ENCODE measurements around the genes TRIB2 and DDX1.

DNA sequence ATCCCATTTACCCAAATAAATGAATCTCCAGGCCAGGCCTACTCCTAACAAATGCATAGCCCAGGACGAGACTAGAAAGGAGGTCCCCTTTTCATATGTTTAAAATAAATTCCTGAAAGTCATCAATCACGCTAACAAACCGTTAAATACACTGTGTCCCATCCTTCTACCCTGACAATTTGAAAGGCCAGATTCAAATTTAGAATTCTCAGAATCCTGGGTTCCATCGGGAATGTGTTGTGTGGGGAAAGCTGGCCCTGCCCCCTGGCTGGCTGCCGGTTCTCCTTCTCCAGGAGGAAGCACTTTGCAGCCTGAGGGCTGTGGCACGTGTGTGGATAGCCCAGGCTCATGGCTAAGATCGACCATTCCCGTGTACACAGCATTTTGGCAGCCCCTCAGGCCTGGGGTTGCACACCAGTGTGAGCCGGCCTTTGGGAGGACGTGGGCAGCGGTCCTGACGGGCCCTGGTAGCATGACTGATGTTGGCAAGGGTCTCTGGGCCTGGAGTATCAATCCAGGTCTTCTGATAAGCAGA, 50.9 kb upstream of the ROCK2 start:
- PRO-cap: no peak

DNA sequence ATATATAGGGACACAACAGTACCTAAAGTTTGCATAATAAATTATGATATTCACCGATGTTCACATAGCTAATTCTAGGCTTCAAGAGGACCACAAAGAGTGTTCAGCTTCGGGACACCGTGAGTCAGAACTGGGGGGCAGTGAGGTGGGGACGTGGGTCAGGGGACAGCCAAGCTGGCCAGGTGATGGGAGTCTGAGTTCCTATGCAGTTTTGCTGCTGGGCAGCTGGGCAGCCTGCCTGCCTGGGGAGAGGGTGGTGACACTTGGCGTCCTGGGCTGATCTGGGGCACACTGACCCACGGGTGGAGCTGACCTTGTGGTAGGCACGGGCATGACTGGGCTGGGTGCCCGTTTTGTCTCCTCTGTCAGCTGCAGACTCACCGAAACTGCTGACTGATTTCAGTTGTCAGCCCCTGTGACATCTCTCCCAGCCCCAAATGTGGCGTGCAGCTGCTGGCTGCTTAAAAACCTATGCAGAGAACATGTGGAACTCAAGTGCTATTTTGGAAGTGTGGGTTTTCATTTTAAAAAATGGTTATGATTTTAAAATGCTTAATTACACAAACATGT, 32.6 kb upstream of the E2F6 start:
- PRO-cap: unidirectional peak, minus-strand start at position 283 of the sequence

- PRO-cap: no peak
Observed at GRCh38 chr2:11767518-11768123, 21.2 kb downstream of the LPIN1 start.

GRCh38 chr2:12381708-12381994, 335.1 kb upstream of the TRIB2 start:
- PRO-cap: no peak

DNA sequence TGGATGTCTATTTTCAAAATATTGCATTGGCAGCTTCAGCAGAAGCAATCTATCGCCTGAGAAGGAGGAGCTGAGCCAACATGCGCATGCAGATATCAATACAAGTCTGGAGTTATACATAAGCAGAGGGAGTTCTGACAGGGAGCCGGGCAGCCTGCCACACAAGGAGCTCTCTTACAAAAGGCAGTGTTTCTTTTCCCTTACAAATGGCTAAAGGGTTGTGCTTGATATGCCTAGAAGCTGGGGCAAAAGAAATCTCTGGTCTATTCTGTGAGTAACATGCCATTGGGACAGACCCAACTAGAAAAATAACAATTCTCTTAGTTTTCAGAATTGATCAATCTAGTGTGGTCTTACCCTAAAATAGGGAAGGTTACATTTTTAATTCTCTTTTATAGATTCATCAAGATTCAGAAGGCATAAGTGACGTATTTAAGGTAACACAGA, 291.8 kb upstream of the TRIB2 start:
- PRO-cap: no peak

GRCh38 chr2:12716839-12717321, at the start of gene TRIB2:
Gene TRIB2 (plus strand): TSS chr2:12716936.
- PRO-cap: bidirectional peak, plus-strand start at chr2:12717024, minus-strand start at chr2:12716785

GRCh38 chr2:12730949-12731241, 14.2 kb downstream of the TRIB2 start:
- PRO-cap: unidirectional peak, plus-strand start at chr2:12731141

- PRO-cap: no peak
Observed at GRCh38 chr2:12734622-12735483, 18.1 kb downstream of the TRIB2 start.

GRCh38 chr2:12834215-12834583, 117.5 kb downstream of the TRIB2 start:
- PRO-cap: no peak

GRCh38 chr2:13876377-13876796, 756.1 kb upstream of the LRATD1 start:
- PRO-cap: bidirectional peak, plus-strand start at chr2:13876935, minus-strand start at chr2:13876719

GRCh38 chr2:14558338-14558643, 74.2 kb upstream of the LRATD1 start:
- PRO-cap: no peak

DNA sequence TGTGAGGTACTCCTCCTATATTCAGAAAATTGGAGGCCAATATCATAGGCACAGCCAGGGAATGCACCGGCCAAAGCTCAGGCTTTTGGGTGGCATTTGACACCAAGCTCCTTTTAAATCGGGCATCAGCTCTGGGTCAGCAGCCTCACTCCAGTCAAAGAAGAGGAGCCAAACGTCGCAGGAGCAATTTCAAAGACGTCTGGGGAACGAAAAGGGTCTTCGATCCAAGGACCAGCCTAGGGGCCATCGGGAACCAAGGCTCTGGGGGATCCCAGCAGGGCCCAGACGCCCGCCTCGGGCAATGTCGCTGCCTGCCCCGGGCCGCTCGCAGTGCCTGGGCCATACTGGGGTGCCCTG, 571 bp upstream of the LRATD1 start:
- PRO-cap: no peak

DNA sequence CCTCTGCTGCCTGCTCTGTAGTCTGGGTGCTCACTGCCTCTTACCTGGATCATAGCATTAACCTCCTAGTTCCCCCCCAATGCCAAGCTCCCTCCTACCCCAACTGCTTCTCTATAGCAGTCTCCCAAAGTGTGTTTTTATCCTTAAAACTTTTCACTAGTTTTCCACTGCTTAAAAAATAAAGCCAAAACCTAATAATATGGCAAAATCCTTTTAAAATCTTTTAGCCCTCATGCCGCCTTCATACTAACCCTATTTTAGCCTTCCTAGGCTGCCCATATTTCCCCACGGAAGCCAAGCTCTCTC, 85.2 kb downstream of the LRATD1 start:
- PRO-cap: no peak

DNA sequence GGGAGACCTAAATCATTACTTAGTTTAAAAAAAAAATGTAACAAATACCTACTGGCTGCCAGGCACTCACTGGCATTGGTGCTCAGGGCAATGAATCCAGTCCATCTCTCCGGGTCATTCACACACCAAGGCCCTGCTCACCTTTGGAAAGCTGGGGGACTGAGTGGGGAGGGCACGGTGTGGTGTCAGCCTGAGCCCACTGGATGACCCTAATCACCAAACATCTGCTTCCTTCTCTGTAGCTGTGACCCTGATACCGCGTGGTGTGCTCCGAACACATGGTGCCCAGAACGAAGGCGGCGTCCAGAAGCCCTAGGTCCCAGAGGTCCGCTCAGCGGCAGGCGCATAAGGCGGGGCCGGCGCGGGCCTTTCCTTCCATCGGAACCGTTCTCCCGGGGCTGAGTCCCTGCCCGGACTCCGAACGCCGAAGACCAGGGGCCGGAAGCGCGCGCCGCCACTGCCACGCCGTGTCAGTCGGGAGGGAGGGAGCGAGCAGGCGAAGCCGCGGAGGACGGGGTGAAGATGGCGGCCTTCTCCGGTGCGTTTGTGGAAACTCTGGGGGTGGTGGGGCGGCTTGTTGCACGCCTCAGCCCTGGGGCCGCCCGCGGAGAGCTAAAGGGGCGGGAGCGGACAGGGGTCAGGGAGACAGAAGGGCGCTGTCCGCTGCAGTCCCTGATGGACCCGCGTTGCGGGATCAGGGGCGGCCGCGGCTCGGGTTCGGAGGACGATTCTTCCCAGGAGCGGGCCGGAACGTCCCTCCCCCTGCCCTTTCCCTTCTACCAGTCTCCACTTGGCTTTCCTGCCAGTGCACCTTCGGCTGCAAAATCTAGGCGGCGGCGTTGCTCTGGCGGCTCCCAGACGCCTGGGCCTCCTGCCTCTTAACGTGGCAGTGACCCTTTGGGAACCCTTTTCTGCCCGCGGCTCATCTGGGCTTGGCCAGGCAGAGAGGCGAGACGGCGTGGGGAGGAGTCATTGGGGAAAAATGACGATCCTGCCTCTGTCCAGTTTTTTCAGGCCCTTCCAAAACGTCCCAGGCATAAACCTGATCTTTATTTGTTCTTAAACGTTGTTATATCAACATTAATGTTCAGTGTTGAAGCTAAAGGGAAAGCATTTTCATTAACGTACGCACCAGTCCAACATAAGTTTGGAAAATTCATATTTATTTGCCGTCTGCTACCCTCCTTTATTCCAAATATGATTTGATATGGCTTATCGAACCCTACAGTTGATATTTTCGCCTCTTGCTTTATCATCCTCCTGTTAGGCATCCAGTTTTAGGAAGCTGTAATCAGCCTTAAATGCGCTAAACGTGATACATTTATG, at the start of gene DDX1:
Gene DDX1, plus strand, starts transcription at position 457 of the 1,326 bp plus-strand sequence.
- PRO-cap: bidirectional peak, plus-strand start at position 470 of the sequence, minus-strand start at position 323 of the sequence; bidirectional peak, plus-strand start at position 925 of the sequence, minus-strand start at position 899 of the sequence

DNA sequence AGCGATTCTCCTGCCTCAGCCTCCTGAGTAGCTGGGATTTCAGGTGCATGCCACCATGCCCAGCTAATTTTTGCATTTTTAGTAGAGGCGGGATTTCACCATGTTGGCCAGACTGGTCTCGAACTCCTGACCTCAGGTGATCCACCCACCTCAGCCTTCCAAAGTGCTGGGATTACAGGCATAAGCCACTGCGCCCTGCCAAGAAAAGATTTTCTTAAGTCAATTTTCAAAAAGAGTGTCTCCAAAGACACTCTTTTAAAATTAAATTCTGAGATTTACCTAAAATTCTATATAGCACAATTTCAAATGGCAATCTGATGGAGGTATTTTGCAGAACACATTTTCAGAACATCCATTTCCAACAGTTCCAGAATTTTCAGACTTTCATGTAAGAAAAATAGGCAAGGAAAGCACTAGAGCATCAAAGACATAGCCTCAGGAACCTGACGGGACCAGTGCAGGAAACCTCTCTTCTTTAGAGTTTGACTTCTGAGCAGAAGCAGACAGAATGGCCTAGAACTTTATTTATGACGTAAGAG, 117.9 kb downstream of the CYRIA start:
- PRO-cap: no peak

GRCh38 chr2:16658657-16659513, 6.7 kb downstream of the CYRIA start:
- PRO-cap: no peak

DNA sequence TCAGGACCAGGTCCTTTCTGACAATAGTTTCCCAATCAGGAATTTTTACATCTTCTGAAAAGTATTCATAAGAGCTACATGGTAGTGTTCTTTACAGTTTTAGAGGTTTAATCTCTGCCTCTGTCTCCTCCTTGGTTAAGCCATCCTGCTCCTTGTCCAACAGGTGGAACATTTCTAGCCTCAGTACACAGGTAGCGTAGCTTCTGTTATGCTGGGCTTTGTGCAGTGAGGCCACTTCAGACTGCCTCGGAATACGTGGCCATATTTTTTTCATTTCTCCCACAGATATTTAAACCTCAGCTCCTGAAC, 39.0 kb upstream of the CYRIA start:
- PRO-cap: no peak

GRCh38 chr2:17543040-17543827, 2.7 kb downstream of the VSNL1 start:
- PRO-cap: no peak

GRCh38 chr2:17557565-17558283, 17.2 kb downstream of the VSNL1 start:
- PRO-cap: no peak

DNA sequence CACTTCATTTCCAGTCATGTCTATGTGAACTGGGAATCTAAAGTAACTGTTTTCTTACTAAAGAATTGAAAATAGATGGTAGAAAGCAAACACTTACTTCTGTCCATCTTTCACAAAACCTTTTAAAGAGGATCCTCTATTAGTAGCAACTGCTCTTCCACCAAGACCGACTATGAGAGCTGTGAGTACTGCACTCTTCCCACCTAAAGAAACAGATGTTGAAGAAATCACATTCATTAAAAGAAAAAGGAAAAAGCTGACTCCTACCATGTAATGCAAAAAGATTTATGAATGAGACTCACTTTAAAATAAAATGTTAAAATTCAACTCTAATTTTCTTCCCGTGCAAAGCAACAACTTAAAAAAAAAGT, 15.5 kb downstream of the SMC6 start:
- PRO-cap: no peak